H1 (cell line): ENCODE measurements around a stretch of chr5.

DNA sequence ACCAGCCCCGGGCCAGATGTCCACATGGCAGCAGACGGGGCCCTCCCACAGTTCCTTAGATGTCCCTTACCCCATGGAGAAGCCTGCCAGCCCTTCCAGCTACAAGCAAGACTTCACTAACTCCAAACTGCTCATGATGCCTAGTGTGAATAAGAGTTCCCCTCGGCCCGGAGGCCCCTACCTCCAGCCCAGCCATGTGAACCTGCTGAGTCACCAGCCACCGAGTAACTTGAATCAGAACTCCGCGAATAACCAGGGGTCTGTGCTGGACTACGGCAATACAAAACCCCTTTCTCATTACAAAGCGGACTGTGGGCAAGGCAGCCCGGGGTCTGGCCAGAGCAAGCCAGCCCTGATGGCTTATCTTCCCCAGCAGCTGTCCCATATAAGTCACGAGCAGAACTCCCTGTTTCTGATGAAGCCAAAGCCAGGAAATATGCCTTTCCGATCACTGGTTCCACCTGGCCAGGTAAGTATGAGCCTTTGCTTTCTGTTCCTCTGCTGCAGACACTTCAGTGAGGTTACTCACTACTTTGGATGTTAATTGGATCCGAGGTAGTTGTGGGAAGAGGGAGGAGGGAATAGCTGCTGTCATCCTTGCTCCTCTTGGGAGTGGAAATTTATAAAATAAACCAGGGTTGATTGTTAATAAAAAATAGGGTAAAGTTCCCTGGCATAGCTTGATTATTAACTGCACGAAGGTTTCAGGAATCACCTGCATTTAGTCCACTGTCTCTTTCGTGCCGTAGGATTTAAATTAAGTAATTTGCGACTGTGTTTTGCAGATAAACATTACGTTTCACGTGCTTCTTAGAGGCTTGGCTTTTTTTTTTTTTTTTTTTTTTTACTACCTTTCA is 27.3 kb upstream of the LTC4S start:
- RRBS, result no CpG with 5 or more reads among the region's 19 CpGs
CAGE:
- cytosol, long polyA plus RNA, result no peak
- long polyA plus RNA, result no peak
- nucleus, long polyA plus RNA, result no peak

DNA sequence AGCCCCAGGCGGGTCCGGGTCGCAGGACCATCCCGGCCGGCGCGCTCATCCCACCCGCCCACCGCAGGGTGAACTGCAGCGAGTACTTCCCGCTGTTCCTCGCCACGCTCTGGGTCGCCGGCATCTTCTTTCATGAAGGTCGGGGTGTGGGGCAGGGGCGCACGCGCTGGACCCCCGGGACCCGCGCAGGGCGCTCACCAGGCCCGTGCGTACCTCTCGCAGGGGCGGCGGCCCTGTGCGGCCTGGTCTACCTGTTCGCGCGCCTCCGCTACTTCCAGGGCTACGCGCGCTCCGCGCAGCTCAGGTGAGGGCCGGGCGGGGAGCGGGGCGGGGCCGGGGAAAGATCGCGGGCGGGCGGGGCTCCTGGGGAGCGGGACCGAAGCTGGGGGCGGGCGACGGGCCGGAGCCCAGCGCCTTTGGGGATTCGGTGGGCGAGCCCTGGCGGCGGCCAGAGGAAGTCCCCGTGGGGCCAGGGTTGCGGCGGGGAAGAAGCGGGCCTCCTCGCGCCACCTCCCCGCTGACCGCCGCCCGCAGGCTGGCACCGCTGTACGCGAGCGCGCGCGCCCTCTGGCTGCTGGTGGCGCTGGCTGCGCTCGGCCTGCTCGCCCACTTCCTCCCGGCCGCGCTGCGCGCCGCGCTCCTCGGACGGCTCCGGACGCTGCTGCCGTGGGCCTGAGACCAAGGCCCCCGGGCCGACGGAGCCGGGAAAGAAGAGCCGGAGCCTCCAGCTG is 2.1 kb downstream of the LTC4S start:
- RRBS, result 1% methylated on average over 40 of the region's 96 CpGs
CAGE:
- cytosol, long polyA plus RNA, result no peak
- long polyA plus RNA, result no peak
- nucleus, long polyA plus RNA, result no peak

GRCh38 chr5:179801140-179802012 is 5.3 kb downstream of the MGAT4B start:
- RRBS, result 93% methylated on average over 9 of the region's 71 CpGs
CAGE:
- cytosol, long polyA plus RNA, result no peak
- long polyA plus RNA, result no peak
- nucleus, long polyA plus RNA, result no peak

- RRBS, result 30% methylated on average over 1 of the region's 16 CpGs
CAGE:
- cytosol, long polyA plus RNA, result no peak
- long polyA plus RNA, result no peak
- nucleus, long polyA plus RNA, result no peak
These were observed 1.6 kb downstream of the MGAT4B start for GRCh38 chr5:179804994-179805591.

DNA sequence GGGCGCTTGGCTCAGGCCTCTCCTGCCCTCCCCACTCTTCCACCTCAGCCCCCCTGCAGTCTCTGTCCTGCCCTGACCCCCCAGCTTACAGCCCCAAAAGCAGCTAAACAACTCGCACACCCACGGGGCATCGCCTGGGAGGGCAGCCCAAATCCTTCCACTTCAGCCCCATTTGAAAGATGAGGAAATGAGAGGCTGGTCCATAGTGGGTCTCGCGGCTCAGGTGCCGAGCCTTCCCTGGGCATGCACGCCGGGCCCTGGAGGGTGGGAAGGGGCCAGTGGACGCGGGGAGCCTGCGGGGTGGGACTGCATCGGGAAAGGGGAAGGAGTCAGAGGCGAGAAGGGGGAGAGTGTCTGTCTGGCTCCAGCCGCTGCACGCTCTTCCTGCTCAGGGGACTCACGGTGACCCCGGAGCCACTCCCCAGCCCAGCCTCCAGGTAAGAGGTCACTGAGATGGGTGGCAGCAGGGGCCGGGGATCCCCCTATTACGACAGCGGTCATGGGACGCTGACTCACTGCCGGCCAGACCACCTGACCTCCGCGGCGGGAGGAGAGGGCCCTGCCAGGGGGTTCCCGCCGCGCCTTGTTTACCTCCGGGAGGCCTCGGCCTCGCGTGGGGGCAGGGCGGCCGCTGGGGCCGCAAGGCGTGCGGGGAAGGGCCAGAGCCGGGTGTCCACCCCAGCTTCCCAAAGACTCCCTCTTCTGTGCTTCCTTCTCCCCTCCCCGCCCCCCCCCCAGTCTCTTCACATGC is 1.9 kb upstream of the SQSTM1 start:
- RRBS, result 4% methylated on average over 18 of the region's 40 CpGs
CAGE:
- cytosol, long polyA plus RNA, result no peak
- long polyA plus RNA, result no peak
- nucleus, long polyA plus RNA, result no peak

GRCh38 chr5:179839187-179840201 is 18.8 kb downstream of the SQSTM1 start:
- RRBS, result no CpG with 5 or more reads among the region's 17 CpGs
CAGE:
- cytosol, long polyA plus RNA, result no peak
- long polyA plus RNA, result no peak
- nucleus, long polyA plus RNA, result no peak

DNA sequence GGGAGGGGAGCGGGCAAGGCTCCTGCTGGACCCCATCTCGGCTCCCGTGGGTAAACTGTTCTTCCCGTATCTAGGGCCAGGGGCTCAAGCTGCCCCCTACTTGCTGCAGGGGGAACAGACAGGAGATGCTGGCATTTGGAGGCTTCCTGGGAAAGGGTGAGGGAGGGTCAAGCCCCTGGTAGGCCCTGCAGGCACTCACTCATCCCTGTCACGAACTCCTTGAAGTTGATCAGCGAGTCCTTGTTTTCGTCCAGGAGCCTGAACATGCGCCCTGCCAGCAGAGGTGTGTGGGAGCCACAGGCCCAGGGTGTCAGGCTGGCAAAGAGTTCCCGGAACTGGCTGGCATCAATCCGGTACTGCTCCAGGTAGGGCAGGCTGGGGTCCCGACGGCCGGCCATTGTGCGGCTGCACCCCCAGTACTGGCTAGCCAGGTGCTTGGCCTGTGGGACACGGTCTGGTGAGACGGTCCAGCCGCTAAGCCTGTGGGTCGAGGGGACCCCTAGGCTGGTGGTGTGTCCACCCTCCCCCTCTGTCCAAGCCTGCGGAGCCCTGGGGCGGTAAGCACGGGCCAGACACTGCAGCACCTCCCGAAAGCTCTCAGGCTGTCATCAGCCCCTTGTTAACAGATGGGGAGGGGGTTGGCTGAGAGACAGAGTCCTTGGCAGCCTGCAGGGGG is 11.6 kb upstream of the MRNIP start:
- RRBS, result no CpG with 5 or more reads among the region's 22 CpGs
CAGE:
- cytosol, long polyA plus RNA, result no peak
- long polyA plus RNA, result no peak
- nucleus, long polyA plus RNA, result no peak

DNA sequence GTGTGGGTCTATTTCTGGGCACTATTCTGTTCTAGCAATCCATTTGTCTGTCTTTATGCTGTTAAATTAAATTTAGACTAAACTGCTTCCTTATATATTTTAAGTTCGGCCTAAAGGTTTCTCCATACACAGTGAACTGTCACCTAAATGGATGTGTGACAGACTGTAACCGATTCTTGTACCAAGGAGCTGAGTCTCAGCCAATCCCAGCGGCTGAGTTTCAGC is 15.6 kb upstream of the TBC1D9B start:
- RRBS, result no CpG with 5 or more reads among the region's 3 CpGs
CAGE:
- cytosol, long polyA plus RNA, result no peak
- long polyA plus RNA, result no peak
- nucleus, long polyA plus RNA, result no peak

DNA sequence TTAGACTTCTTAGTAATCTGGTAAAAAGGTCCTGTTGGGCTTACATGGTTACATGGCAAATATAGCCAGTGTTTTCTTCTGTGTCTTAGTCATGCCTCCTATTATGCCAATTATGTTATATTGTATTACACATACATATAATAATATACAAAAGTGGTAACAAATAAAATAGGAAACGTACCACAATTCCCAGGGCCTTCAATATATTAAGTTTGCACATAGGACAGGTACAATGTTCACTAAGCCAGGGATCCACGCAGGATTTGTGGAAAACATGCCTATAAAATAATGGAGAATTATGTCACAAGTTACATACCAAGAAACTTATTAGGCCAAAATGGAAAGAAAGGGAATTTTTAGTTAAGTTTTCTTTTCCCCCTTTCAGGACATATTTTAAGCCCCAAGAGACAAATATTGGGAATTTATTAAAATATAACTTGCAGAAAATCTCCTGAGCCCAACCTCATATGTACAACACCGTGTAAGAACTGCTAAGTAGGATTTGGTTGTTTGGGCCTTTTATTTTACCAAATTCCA is 62.6 kb upstream of the TBC1D9B start:
- RRBS, result no CpG with 5 or more reads among the region's 3 CpGs
CAGE:
- cytosol, long polyA plus RNA, result no peak
- long polyA plus RNA, result no peak
- nucleus, long polyA plus RNA, result no peak

DNA sequence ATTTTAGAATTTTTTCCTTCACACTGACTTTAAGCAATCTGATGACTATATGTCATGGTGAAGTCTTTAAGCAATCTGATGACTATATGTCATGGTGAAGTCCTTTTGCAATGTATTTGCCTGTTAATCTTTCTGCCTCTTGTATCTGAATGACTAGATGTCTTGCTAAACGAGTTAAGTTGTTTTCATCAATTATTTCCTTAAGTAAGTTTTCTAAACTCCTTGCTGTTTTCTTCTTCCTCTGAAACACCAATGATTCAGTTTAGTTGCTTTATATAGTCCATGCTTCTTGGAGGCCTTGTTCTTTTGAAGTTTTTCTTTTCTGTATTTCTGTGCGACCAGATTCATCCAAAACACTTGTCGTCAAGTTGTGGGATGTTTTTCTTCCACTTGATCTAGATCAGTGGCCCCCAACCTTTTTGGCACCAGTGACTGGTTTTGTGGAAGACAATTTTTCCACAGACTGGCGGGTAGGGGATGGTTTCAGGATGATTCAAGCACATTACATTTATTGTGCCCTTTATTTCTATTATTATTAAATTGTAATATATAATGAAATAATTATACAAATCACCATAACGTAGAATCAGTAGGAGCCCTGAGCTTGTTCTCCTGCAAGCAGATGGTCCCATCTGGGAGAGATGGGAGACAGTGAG is 80.2 kb downstream of the RNF130 start:
- RRBS, result no CpG with 5 or more reads among the region's 5 CpGs
CAGE:
- cytosol, long polyA plus RNA, result no peak
- long polyA plus RNA, result no peak
- nucleus, long polyA plus RNA, result no peak

DNA sequence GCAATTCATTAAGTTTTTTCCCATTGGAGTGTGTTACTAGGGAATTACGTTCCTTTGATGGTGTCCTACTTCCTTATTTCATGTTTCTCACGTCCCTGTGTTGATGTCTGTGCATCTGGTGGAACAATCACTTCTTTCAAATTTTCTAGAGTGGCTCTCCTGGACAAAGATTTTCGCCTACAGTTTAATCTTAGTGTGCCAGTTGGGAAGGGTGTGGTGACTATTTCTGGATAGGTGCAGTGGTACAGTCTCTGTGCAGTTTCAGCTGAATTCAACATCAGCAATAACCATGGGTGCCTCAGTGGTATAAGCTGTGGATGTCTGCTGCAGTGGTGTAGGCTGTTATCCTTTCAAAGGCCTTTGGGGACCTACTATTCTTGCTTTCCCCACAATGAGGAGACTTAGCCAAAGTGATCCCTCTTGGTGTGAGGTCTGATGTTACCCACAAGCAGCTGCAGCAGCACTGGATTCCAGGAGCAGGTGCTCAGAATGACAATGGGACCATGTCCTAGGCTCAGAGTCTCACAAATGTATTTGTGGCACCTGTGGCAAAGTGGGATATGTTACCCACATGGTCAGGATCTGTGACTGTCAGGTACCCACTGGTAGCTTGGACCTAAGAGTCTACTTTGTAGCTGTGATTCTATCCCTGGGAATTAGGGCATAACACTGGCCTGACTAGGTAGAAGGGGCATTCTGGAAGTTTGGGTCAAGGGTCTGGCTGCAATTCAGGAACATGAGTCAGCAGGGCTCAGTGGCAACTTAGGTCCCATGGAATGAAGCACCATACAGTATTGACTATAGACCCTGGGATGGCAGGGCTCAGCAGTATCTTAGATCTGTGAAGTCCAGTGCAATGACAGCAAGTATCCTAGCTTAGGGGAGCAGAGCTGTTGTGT is 70.4 kb downstream of the RNF130 start:
- RRBS, result no CpG with 5 or more reads among the region's 3 CpGs
CAGE:
- cytosol, long polyA plus RNA, result no peak
- long polyA plus RNA, result no peak
- nucleus, long polyA plus RNA, result no peak

- RRBS, result no CpG with 5 or more reads among the region's 15 CpGs
CAGE:
- cytosol, long polyA plus RNA, result no peak
- long polyA plus RNA, result no peak
- nucleus, long polyA plus RNA, result no peak
These were observed 11.7 kb upstream of the RNF130 start for GRCh38 chr5:180083015-180083846.

DNA sequence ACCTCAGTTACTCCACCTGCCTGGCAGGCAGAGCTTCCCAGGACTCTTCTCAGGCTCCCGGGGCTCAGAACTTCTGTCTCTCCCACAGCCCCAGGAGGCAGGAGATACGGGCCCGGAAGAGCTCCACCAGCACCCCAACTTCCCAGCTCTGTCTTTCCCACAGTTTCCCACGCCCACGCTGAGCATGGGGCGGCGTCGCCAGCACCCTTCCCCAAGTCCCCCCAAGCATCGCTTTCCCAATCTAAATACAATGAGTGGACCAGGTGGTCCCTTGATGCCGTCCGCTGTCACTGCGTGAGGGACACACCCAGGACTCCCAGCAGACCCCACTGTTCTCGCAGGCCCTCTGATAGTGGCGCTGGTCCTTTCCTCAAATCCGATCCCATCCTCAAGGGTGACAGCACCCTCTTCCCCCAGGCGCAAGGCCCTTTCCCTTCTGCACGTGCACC is 803 bp downstream of the RASGEF1C start:
- RRBS, result 63% methylated on average over 3 of the region's 17 CpGs
CAGE:
- cytosol, long polyA plus RNA, result no peak
- long polyA plus RNA, result no peak
- nucleus, long polyA plus RNA, result no peak

GRCh38 chr5:180208633-180208981 is 404 bp downstream of the RASGEF1C start:
- RRBS, result 1% methylated on average over 24 of the region's 41 CpGs
CAGE:
- cytosol, long polyA plus RNA, result no peak
- long polyA plus RNA, result no peak
- nucleus, long polyA plus RNA, result no peak

DNA sequence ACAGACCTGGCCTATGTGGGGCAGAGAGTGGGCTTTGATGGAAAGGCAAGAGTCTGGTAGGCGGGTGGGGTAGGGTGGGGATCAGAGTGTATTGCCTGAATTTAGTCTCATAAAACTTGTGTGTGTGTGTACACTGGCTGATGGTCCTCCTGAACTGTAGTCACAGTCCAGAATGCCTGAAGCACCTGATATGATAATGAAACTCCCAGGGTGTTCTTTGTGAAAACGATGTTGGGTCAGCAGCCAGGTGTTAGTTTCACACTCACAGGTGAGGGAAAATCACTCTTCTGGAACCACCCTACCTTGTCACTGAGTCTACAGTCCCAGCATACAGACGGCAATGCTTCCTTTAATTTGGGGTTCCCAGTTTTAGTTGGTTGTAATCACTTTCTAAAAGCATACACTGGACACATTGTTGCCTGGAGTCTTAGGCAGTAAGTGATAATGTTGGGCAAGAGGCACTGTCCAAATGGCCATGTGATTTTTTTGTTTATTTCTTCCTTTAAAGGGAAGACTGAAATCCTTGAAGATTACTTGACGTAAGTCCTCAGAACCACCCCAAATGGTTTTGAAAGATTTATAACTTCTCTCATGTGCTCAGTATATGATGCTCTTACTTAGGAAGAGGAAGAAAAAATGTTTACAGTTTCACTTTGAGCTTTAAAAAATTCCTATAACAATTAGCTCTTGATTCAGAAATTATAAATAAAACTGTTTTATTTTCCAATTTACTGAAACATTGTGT is 18.2 kb upstream of the MGAT1 start:
- RRBS, result no CpG with 5 or more reads among the region's 4 CpGs
CAGE:
- cytosol, long polyA plus RNA, result no peak
- long polyA plus RNA, result no peak
- nucleus, long polyA plus RNA, result no peak

GRCh38 chr5:180821718-180822105 is 19.1 kb upstream of the MGAT1 start:
- RRBS, result no CpG with 5 or more reads among the region's 5 CpGs
CAGE:
- cytosol, long polyA plus RNA, result no peak
- long polyA plus RNA, result no peak
- nucleus, long polyA plus RNA, result no peak

DNA sequence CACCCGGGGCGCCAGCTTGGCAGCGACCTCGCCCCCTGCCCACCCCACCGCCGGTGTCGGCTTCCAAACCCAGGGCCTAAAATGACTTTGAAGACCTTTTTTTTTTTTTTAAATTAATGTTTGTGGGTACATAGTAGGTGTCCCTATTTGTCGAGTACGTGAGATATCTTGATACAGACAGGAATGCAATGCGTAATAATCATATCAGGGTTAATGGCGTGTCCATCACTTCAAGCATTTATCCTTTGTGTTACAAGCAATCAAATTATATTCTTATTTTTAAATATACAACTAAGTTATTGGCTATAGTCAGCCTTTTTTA is 689 bp upstream of the ZFP62 start:
- RRBS, result 1% methylated on average over 6 of the region's 11 CpGs
CAGE:
- cytosol, long polyA plus RNA, result no peak
- long polyA plus RNA, result no peak
- nucleus, long polyA plus RNA, result no peak

DNA sequence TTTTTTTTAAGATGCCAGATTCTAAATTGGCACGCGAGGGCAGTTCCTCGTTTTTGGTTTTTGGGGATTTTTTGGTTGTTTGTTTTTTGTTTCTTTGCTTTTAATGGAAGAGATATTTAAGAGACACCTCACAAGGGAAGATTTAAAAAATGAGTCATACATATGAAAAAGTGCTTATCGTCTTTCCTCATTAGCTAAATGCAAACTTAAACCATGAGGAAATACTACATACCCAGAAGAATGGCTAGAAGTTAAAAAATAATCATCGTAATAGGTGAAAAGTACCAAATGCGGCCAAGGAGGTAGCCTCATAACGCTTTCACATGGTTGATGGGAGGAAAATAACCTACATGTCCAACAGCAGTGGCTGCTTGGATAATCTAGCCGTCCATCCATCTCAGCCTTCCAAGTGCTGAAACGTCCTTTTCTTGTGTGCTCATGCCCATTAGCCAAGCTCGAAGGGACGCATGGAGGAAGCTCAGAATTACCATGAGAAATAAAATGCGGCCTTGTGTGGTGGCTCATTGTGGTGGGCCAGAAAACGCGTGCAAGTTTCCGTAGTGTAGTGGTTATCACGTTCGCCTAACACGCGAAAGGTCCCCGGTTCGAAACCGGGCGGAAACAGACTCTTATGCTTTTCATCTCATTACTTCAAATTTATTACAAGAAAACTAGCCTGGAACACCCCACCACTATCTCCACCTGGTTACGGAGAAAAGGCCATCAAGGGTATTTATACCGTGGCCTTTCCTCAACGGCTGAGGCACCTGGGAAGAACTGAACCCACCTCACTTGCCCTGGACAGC is 21.9 kb downstream of the OR2V2 start:
- RRBS, result no CpG with 5 or more reads among the region's 26 CpGs
CAGE:
- cytosol, long polyA plus RNA, result no peak
- long polyA plus RNA, result no peak
- nucleus, long polyA plus RNA, result no peak

DNA sequence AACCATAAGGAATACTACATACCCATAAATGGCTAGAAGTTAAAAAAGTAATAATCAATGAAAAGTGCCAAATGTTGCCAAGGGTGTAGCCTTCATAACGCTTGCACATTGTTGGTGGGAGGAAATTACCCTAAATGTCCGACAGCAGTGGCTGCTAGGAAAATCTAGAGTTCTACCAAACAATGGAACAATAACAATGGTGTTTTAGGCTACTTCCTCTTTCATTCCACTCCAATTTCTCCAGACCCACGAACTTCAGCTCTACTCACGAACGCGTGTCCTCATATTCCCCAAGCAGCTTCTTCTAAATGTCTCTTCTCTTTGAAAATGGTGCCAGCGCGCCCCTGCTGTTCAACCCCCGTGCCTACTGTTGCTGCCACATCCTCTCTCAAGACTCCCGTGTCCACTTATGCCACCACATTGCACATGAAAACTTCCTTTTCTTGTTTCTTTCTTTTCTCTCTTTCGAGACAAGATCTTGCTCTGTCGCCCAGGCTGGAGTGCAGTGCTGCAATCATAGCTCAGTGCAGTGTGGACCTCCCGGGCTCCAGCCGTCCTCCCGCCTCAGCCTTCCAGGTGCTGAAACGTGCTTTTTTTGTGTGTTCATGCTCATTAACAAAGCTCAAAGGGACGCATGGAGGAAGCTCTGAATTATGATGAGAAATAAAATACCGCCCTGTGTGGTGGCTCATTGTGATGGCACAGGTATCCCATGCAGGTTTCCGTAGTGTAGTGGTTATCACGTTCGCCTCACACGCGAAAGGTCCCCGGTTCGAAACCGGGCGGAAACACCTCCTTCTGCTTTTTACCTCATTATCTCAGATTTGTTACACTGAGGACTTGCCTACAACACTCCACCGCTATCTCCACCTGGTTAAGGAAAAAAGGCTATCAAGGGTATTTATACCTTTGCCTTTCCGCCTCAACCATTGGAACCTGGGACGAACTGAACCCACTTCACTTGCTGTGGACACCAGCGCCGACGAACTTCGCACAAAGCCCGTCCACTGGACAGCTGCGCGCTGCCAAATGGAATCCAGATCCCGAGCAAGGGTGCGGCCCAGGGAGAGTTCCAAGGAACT is 25.9 kb downstream of the OR2V2 start:
- RRBS, result no CpG with 5 or more reads among the region's 39 CpGs
CAGE:
- cytosol, long polyA plus RNA, result no peak
- long polyA plus RNA, result no peak
- nucleus, long polyA plus RNA, result no peak

DNA sequence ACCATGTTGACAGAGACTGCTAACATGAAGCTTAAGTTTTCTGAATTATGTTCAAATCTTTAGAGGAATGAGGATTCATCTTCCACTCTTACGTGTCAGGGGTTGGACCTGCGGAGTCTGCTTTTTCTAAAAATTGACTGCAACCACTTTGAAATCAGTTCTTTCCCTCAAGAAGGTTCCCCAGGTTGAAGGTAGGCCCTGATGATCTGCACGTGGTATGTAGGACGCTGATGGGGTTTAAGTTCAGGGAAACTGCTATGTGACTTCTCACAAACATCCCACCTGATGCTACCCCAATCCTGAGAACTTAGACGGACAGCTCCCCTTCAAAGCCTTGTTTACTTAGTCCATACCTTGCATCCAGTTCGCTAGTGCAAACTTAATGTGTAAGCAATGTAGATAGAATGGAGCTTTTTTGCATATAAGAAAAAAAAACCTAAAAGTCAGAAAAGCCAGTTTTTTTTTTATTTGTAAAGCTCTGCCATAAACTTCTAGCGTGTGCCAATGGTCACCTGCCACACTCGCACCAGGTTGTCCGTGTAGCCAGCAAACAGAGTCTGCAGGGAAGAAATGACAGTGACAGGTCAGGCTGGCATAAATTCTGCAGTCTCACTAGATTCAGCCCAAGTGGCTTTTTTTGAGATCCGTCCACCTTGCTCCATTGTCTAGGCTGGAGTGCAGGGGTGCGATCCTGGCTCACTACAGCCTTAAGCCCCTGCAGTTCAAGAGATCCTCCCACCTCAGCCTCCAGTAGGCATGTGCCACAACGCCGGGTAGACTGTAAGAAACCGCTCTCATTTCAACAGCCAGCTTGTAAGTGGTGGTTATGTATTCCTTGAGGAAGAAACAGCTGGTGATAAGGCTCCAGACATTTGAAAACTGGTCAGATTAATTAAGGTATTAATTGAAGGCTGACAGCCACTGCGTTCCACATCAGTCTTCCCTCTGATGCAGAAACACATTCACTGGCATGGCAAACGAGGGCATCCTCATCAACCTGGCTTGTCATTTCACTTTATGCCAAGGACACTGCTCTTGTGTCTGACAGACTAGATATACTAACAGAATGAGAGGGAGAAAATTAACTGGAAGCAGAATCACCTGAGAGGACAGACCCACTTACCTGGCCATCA is 6.9 kb downstream of the RACK1 start:
- RRBS, result no CpG with 5 or more reads among the region's 16 CpGs
CAGE:
- cytosol, long polyA plus RNA, result no peak
- long polyA plus RNA, result start-site peak on the minus strand centred at position 498 of the sequence, 39 bp wide, 283 and 312 reads in 2 replicates
- nucleus, long polyA plus RNA, result start-site peak on the minus strand centred at position 499 of the sequence, 41 bp wide, 212 reads